ENCODE results near the genes SPARC, ATOX1, TIMD4 and HAVCR2.

GRCh38 chr5:151496047-151496426 is 48.6 kb downstream of the SLC36A1 start:
- RRBS, result no CpG with 5 or more reads among the region's 13 CpGs

DNA sequence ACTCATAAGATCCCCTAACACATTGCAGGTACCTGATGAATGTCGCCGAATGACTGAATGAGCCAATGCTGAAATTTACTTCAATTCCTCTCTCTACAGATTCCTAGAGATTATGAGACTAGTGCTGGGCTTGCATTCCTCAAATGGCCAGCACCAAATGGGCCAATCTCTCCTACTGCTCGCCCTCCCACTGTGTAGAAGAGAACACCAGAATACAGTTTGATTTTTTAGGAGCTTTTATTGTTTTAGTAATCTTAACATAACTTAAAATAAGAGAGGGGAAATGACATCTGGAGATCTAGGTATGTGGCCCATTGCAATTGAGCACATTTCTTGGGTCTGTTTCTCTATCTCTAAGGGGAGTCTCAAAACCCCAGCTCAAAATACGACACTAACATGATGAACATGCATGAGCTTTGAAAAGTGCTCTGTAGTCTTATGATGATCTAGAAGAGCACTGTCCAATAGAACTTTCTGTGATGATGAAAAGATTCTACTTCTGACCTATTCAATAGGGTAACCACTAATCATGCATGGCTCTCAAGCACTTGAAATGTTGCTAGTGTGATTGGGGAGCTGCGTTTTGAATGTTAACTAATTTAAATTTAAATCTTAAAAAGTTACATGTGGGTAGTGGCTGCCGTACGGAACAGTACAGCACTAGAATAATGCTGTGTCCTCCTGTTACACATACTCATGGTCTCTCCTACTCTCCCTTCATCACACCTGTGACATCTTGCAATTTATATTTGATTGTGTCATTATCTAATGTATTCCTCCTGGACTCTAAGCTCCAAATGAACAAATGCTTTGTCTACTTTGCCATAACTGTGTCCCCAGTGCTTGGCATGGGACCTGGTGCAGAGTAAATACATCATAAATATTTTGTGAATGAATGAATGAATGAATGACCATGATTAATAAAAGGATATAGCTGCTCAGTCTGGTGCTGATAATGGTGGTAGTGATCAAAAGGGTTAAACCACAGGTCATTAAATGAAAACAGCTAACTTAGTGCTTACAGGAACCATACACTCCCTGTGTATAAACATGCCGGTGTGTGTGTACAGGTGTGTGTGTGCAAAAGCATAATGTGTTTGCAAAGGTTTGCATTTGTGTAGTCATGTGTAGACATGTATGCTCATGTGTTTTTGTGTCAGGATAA is 25.1 kb downstream of the SPARC start:
- RRBS, result no CpG with 5 or more reads among the region's 8 CpGs

- RRBS, result no CpG with 5 or more reads among the region's 4 CpGs
Observed at GRCh38 chr5:151679478-151679798, 7.3 kb downstream of the SPARC start.

- RRBS, result 4% methylated on average over 2 of the region's 23 CpGs
Observed at GRCh38 chr5:151686484-151687667, at the start of gene SPARC. Gene SPARC (minus strand): TSS chr5:151686915.

DNA sequence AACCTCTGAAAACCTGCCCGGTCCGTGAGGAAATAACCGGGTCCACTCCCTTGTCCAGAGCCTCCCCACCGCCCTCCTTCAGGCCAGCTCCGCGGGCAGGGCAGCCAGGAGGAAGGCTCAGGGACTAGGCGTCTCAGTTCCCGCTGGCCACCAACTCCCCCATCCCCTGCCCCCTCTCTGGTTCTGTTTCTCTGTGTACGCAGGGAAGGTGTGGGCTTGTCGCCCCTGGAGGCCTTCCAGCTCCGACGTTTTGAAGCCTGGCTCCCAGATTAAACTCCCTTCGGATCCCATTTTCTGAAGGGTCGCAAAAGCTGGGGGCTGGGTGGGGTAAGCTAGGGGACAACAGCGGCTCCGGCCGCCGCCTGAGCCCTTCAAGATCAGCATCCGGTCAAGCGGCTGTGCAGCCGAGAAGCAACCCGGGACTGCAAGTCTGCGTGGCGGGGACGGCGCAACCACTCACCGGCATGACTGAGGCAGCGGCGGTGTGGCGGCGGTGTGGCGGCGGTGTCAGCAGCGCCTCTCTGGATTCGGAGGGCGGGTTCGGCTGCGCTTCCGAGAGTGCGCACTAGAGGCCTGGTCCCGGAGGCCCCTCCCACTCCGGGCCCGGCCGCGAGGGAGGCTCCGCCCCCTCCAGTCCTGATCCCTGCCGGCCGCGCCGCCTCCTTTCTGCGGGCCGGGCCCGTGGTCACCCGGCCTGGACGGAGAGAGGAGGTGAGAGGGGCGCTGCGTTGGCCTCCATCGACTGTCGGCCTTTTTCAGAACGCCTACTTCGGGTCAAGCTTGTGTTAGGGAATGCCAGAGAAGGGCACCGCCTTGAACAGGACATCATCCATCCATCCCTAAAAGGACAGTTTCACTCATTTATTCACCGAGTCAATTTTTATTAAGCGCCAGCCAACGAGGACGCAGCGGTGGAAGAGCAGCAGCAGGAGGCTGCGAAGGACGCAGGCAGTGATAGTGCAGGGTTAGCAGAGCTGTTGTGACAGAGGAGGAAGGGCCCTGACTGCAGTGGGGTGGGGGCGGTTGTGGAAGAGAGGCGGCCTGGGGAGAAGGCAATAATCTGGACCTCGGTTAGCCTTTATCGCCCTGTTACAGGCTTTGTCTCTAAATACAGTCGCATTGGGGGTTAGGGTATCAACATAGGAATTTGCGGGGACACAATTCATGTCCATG is at the start of gene ATOX1:
TSS of gene ATOX1 (minus strand) at position 546 of the 1,173 bp plus-strand sequence.
- RRBS, result 2% methylated on average over 11 of the region's 75 CpGs

DNA sequence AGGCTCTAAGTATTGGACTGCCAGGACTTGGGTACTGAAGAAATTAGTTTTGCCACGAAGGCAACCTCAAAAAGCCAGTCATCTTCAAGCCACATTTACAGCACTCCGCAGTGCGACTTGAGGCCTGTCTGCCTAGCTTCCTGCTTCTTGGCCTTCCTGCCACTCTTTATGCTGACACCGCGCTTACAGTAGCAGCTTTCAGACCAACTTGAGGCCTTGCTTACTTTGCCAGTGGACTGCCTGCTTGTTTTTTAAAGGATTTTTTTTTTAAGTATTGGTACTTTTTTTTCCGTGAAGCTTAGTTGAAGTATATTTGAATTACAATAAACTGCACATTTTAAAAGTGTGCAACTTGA is 31.1 kb downstream of the GALNT10 start:
- RRBS, result no CpG with 5 or more reads among the region's 6 CpGs

- RRBS, result no CpG with 5 or more reads among the region's 15 CpGs
Observed at GRCh38 chr5:154380078-154380757, 65.6 kb upstream of the SAP30L start.

GRCh38 chr5:154647796-154648129 is 107.4 kb upstream of the LARP1 start:
- RRBS, result no CpG with 5 or more reads among the region's 6 CpGs

DNA sequence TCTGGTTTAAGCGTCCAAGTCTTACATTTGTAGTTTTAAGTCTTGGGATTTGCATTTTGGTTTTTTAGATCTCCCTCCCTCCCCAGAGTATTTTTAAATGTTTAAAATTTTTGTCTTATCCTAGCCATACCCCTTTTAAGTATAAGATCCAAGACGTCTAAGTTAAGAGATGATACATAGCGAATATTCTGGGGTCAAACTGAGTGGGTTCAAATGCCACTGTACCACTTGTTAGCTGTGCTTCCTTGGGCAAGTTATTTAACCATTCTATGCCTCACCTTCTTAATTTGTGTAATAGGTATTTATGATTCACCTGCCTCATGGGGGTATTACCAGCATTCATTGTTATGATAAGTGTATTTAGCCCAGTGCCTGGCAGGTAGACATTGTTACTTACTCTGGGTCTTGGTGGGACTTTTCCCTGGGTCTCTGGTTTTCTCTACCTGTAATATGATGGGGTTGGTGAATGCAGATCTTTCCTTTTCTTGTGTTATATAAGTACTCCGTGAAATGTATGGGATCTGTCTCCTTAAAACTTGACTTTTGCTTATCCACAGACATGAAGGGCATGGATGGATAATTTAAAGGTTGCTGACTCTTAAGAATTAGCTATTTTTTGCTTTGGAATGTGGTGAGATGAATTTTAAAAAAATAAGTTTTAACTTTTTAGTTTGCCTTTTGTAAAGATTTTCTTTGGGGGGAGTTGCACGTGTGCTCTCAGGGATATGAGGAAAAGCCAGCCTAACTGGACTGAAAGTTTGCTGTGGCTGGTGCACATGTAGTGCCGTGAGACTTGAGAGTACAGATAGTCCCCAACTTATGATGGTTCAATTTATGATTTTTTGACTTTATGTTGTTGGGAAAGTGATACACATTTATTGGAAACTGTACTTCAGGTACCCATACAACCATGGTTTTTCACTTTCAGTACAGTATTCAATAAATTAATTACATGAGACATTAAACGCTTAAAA is 4.0 kb downstream of the LARP1 start:
- RRBS, result no CpG with 5 or more reads among the region's 7 CpGs

- RRBS, result no CpG with 5 or more reads among the region's 7 CpGs
Observed at GRCh38 chr5:154790017-154790917, 35.1 kb downstream of the LARP1 start.

- RRBS, result 100% methylated on average over 4 of the region's 27 CpGs
Observed at GRCh38 chr5:154793814-154794396, 38.7 kb downstream of the LARP1 start.

- RRBS, result no CpG with 5 or more reads among the region's 4 CpGs
Observed at GRCh38 chr5:154799868-154800116, 44.6 kb downstream of the LARP1 start.

- RRBS, result no CpG with 5 or more reads among the region's 25 CpGs
Observed at GRCh38 chr5:154857648-154857931, 837 bp upstream of the CNOT8 start.

DNA sequence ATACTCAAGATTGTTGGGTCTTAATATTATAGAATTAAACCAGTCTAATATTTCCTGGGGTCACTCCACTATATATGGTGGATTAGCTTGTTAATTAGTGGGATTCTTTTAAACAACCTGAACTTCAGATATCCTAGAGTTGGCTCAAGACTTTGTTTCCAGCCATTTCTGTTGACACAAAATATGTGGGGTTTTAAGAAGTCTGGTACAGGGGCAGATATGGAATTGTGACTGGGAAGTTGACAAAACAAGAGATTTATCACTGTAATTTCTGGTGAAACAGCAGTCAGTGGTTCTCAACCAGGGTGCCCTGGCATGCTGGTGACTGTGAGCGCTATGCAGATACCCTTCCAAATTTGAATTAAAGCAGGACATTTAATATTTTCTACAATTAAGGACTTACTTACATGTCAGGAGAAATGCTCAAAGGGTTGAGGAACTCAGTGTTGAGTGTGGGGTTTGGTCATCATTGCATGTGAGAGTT is 18.6 kb downstream of the CNOT8 start:
- RRBS, result no CpG with 5 or more reads among the region's 1 CpG

- RRBS, result no CpG with 5 or more reads among the region's 3 CpGs
Observed at GRCh38 chr5:155136902-155137355, 123.4 kb downstream of the KIF4B start.

DNA sequence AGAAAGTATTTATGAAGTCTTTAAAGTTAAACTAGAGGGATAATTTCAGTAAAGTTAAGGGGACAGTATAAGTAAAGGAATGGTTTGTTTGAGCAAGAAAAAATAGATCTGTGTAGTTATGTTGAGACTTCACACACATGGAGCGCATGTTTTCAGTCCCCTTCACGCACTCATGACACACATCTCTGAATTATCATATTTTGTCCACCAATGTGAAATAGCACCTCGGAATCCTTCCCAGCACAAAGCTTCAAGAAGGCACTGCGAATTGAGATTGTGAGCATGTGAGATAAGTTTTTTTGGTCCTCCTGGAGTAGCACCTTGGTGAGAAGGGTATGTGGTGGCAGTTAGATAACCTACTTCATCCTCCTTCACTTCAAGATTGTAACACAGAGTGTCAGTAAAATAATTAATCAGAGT is 143.1 kb downstream of the KIF4B start:
- RRBS, result no CpG with 5 or more reads among the region's 4 CpGs

GRCh38 chr5:156595310-156595878 is 254.7 kb upstream of the PPP1R2B start:
- RRBS, result no CpG with 5 or more reads among the region's 4 CpGs

DNA sequence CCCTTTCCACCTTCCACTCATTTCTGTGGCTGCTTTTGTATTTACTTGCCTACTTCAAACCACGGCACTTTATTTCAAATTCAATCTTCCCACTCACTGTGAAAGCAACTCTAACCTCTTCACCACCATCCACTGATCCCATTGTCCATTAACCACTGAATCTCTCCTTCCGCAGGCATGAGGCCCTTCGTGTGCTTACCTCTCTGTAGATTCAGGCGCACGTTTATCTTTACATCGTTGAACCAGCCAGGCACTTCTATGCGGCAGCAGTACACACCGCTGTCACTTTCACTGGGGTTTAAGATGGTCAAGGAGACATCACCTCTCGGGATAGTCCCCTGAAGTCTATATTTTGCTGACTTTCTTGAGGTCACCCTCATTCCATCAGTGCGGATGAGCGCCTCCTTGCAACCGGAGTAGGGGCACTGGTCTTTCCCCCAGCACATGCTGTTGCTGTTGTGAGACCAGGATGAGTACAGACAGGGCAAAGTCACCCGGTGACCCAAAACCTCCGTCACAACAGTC is 8.7 kb downstream of the TIMD4 start:
- RRBS, result 91% methylated on average over 2 of the region's 14 CpGs

DNA sequence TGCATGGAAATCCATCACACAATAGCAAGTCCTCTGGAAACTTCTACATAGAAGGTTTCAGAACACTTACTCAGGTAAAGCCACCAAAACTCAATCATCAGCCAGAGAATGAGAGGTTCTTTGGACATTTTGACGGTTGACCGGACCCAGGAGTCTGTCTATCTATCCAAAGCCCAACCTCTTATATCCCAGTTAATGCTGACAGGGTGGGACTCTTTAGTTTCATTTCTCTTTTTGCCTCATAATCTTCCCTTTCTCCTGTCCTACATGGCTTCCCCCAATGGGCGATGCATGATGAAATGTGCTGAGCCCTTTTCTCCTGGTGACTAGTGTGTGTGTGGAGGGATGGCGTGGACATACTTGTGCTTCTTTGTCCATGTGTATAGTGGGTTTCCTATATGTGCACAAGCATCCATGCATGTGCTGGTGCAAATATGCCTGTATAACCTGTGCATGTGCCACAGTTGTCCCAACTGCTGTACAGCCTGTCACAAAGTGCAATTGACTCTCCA is at the start of gene TIMD4:
TSS of gene TIMD4 (minus strand) at position 156 of the 512 bp plus-strand sequence.
- RRBS, result no CpG with 5 or more reads among the region's 4 CpGs

DNA sequence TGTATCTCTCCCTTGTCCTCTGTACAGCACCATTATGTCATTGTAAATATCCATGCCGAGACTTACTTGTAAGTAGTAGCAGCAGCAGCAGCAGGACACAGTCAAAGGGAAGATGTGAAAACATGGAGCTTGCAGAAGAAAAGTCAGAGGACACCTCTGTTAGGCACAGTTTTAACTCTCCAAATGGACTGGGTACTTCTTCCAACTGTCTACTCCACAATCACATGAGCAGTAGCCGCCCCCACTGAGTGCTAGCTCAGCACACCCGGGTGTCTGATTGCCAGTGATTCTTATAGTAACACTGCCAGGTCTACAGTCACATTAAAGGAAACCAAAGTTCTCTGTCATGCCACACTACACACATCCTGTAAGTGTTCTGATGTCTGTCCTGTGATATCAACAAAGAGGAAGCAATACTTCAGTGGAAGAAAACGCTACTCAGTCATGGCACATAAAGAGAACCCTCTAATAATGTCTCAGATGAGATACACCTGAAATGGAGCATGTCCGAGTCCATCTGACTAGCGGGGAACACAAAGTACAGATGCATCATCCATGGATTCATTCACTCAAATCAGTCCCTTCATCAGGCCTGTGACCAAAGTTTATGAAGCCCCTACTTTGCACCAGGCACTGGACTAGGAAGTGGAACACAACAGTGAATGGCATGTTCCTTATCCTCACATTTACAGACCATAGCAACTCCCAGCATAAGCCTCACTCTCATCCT is at the start of gene HAVCR2:
TSS of gene HAVCR2 (minus strand) at position 185 of the 730 bp plus-strand sequence.
- RRBS, result no CpG with 5 or more reads among the region's 6 CpGs